NALM6 (cell line): ENCODE data around the gene MGST2.

DNA sequence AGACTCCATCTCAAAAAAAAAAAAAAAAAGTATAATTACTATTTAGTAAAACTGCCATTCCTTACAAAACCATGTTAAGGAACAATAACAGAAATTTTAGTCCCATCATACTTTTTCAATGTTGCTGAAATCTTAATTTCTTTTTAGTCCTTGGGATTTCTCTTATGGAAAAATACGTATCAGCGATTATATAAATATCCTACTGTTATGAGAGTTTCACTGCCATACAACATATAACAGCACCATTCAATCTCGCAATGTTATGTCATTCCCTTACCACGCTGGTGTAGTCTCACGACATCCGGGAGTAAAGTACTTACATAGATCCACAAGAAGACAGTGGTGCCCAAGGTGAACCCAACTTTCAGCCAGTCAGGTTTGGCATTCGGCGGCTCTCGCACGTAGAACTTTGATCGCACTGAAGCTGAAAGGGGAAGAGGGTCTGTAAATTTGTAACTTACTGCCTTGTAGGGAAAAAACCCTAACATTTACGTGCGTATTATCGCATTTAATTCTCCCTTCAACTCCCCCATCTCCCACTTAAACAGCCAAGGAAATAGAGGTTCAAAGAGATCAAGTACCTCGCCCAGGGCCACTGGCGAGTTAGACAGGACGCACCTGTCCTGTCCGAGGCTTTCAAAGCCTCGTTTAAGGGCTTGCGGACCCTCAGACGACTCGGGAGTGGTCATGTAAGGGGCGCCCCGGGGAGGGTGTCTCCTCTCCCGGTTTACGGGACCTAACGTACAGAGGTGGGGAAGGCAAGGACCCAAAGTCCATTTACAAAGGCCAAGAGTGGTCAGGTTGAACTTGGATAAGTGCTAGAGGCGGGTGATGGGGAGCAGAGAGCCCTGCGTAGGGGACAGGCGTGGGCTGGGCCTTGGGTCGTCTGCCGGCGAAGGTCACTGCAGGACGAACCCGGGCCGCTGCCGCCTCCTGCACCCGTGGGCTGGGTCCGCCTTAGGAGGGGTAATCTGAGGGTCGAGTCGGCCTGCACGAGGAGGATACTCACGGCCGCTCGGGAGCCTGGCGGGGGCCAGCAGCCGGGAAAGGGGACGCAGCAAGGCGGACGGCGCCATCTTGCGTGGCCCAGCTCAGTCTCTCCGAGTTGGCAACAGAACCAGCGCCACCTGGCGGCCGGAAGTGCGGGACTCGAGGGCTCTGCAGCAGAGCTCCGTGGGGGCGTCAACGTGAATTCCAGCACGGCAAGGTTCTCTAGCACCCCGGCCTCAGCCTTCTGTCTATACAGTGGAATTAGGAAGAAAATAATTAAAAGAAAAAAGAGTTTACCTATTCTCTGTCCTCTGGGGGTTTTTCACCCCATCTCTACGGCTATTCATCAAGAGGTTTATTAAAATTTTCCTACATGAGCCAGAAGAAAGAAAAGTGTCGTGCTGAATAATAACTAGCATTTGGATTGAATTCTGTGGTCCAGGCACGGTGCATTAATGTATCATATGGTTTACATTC is 6.0 kb upstream of the NAA15 start:
- PRO-cap: unidirectional peak, plus-strand start at position 319 of the sequence; unidirectional peak, plus-strand start at position 669 of the sequence; bidirectional peak, plus-strand start at position 1,166 of the sequence, minus-strand start at position 1,099 of the sequence

- PRO-cap: no peak
These were observed 41.8 kb upstream of the NDUFC1 start for GRCh38 chr4:139343958-139344665.

DNA sequence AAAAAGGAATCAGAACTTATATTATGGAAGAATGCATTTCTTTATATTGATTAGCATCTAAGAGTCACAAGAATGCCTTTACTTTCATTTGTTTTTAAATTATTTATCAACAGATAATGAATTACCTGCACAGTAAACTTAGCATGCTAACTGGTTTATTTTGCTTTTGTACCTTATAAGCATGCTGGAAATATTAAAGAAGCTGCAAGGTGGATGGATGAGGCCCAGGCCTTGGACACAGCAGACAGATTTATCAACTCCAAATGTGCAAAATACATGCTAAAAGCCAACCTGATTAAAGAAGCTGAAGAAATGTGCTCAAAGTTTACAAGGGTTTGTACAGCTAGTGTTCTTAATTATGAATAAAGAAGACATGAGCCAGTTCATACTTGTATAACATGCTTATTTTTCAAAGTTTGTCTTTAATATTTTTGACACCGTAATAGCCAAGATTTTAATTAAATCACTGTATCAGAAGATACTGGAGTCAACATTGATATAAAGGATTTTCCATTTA is 57.3 kb upstream of the NDUFC1 start:
- PRO-cap: no peak

DNA sequence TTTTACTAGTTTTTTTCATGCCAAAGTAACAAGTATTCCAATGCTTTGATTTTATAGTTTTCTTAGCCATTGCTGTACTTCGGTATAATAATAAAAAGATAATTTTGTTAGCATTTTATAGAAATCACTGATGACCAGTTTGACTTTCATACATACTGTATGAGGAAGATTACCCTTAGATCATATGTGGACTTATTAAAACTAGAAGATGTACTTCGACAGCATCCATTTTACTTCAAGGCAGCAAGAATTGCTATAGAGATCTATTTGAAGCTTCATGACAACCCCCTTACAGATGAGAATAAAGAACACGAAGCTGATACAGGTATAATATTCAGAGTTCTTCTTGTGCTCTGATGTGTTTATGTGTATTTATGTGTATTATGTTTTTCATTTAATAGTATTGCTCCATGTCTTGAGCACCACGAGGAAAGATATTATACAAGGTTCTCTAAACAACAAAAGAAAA is 59.4 kb upstream of the NDUFC1 start:
- PRO-cap: no peak

DNA sequence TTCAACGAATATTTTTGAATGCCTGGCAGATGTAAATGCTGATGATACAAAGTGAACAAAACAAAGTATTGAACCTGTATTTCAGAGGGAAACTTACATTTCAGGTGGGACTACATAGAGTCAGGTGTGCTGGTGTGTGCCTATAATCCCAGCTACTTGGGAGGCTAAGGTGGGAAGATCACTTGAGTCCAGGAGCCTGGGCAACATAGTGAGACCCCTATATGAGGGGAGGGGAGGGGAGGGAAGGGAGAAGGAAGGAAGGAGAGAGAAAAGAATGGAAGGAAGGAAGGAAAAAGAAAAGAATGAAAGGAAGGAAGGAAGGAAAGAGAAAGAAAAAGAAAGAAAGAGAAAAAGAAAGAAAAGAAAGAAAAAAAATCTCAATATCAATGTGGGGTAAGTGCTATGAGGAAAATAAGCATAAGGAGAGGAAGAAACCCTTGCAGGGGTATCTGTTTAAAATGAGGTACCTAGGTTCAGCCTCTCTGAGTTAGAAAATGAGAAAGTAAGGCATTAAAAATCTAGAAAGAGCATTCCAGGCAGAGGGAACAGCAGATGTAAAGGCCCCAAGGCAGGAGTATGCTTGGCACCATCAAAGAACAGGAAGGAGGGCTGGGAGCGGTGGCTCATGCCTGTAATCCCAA is 43.6 kb upstream of the RAB33B start:
- PRO-cap: no peak

GRCh38 chr4:139503042-139503370 is 49.1 kb downstream of the RAB33B start:
- PRO-cap: no peak

GRCh38 chr4:139606602-139607096 is 50.6 kb upstream of the SETD7 start:
- PRO-cap: no peak

GRCh38 chr4:139665551-139666631 is at the start of gene MGST2:
MGST2 (plus strand) TSS chr4:139665819.
- PRO-cap: bidirectional peak, plus-strand start at chr4:139666432, minus-strand start at chr4:139666427

- PRO-cap: bidirectional peak, plus-strand start at chr4:139763777, minus-strand start at chr4:139763670
These were observed 97.9 kb downstream of the MGST2 start for GRCh38 chr4:139763378-139764045.

DNA sequence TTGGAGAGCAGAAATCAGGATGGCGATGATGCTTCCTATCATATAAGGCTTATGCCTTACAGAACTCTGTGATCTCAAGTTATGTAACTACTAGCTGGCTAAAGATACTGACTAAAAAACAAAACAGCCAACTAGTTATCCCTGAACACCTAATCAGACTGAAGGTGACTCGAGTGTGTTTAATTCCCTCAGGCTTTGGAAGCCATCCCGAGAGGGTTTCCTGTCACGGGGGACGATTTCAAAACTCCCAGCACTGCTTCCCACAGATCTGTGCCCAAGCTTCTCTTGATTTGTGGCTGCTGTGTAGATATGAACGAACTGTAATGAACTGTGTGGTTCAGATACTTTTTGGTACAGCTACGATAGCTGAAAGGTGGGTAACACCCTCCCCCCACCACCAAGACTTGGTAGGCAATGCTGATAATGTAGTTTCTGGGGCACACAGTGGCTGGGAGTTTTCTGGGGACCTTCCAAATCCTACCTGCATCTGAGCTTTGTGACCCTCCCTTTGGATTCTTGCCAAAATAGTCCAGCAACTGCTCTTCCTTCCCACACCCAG is 148.7 kb downstream of the MGST2 start:
- PRO-cap: no peak

DNA sequence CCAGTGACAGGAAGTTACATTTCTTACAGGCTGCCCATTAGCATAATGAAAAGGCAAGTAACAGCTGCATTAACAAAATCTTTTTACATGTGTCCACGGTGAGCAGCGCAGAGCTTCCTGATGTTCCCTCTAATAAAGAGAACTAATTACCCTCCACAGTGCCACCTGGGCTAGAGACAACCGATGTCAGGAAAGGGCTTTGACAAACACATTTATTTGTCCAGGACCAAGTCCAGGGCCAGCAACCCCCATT is 176.1 kb downstream of the MGST2 start:
- PRO-cap: no peak

- PRO-cap: unidirectional peak, plus-strand start at chr4:139857233; unidirectional peak, plus-strand start at chr4:139857291
These were observed 191.4 kb downstream of the MGST2 start for GRCh38 chr4:139857099-139857430.

DNA sequence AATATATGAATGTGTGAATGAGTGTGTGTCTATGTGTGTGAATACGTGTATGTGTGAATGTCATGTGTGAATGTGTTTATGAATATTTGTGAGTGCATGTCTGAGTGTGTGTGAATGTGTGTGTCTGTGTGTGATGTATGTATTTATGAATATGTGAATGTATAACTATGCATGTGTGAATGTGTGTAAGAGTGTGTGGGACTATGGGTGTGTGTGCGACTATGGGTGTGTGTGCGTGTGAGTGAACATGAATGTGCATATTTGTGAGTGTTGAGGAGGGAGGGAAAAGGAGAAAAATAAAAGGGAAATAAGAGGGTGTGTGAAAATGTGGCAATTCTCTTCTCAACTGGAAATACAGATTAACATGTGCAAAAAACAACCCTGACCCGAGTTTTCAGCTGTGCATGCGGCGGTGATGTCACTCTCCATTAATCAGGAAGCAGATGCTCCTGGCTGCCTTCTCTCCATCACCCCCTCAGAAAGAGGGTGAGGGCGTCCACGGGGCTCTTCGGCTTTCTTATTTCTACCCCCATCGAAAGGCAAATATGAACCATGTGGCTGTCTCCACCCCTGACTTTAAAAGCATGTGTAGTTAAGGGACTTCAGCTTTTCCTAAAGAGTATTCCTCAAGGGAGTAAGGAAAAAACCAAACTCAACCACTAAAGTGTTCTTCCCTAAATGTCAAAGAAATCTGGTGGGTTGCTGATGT is 219.8 kb downstream of the MAML3 start:
- PRO-cap: no peak

DNA sequence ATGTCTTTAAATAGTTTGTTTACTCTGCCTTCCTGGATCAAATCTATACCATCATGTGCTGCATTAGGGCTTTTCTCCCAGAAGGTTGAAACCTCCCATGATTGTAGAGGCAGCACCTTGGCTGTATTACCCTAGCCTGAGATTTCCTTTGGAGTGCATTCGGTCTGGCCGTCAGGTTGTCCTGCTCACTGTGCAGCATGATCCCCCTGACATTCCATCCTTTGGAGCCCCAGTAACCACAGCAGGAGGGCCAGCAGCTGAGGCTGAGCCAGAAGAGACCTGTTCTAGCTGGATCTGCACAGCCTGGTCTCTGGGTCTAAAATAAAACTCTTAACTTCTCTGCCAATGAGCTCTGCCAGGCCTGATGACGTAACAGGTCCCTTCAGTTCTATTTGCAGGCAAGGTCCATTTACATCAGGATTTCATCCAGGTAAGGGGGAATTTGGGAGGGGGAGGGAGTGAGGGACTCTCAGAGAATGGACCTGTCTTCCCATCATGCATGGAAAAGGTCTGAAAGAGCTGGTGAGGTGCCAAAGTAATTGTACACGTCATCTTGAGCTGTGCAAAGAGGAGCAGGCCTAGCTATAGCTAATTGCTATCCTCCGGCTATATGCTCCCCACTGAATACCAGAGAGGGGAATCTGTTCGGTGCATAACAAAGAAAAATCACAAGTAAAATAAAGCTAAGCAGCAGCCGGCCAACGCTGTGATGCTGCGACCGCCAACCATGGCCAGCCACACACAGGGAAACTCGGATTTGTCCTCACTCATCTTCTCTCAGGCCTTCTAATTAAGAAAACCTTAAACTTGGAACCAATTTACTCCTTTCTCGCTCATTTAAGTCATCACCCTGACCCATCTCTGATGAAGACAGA is 60.0 kb downstream of the MAML3 start:
- PRO-cap: no peak

DNA sequence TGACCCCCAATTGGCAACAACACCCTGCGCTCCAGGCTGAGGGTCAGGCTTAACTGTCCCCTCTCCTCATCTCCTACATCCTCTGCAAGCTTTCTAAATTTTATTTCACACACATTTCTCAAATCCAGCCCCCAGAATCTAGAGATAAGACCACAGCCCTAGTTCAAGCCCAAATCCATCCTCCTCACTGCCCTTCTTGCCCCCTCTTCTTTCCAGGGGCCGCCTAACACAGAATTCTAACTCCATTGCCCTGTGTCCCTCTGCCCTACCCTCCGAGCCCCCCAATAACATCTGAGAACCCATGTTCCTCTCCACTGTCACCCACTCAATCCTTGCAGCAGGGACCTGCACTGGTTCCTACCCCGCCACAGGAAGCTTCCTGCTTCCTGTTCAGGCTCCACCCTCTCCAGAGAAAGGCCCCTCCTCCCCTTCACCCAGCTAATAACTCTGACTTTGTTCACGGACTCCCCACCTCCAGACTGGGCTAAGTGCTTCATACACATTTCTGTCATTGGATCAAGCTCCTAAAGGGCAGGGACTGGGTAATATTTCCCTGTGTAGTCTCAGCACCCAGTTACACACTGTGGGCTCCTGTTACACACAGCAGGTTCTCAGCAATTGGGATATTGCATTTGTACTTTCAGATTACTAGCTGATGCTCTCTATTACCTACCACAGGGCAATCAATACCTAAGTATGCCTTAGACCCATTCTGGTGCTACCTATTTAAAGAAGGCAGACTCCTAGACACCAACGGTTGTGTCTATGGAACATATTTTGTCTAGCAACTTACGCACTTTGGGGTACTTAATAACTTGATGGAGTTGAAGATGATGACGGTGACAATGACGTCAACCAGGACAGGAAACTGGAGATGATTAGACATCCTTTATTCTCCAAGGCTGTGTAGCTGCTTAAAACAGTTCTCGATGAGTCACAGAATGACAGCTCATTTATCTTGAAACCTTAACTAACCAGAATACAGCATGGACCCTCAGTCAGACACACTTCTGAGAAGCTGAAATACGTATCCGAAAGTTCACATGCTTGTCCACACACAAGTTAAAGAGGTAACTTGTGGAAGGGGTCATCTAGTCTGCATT is 58.2 kb downstream of the MAML3 start:
- PRO-cap: bidirectional peak, plus-strand start at position 577 of the sequence, minus-strand start at position 330 of the sequence

- PRO-cap: no peak
These were observed 30.2 kb upstream of the SCOC start for GRCh38 chr4:140342967-140343928.

GRCh38 chr4:140372418-140373228 is 823 bp upstream of the SCOC start:
- PRO-cap: no peak

DNA sequence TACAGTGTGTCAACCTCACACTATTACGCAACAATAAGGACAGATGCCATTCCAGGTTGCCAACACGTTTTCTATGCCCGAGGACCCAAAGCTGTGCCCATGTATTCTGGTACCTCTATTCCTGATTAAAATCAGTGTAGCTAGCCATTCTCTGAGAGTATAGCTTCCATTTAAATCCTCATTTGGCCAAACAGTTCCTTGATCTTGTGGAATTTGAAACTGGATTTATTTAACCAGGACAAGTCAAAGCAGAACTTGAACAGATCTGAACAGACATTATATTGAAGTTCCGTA is 833 bp downstream of the SCOC start:
- PRO-cap: no peak

GRCh38 chr4:140653579-140654162 is 84.9 kb upstream of the UCP1 start:
- PRO-cap: no peak

- PRO-cap: no peak
These were observed 60.2 kb downstream of the TBC1D9 start for GRCh38 chr4:140695981-140696354.